Pulmonary lymph node (tissue), 1 donor: ENCODE measurements around the genes SMKR1 and UBE2H.

DNA sequence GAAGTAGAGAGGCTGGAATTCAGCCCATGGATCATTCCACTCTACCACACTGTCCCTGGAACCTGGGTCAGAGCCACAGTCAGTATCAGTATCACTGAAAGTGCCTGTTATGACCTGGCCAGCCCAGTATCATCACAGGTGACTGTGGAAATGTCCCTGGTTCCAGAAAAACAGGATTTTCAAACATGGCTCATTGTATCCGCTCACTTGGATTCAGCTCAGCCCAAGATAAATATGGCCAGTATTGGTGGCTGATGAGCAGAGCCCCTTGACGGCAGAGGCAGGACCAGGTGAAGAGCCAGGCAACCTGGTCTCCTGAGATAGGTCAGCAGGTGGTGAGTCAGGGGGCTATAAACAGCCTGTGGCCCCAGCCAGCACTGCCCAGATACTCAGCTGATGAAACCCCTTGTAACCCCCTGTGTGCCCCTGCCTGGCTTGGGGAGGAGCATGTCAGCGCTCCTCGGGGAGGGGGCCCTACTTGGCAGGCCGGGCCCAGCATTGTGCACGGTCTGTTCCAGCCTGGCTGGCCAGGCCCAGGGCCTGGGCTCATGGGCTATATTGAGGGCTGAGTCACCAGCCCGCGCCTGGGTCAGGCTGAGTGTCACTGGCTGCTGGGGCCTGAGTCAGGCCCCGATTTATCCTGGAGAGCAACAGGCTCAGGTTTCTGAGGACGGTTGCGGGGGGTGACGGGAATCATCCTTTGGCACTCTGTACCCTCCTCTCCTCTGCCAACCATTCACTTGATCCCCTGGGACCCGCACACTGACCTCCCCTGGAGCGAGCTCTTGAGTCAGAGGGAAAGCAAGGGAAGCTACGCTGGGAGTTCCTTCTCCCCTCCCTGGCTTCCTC, 2.9 kb upstream of the FLNC start:
- PRO-cap, result no peak

DNA sequence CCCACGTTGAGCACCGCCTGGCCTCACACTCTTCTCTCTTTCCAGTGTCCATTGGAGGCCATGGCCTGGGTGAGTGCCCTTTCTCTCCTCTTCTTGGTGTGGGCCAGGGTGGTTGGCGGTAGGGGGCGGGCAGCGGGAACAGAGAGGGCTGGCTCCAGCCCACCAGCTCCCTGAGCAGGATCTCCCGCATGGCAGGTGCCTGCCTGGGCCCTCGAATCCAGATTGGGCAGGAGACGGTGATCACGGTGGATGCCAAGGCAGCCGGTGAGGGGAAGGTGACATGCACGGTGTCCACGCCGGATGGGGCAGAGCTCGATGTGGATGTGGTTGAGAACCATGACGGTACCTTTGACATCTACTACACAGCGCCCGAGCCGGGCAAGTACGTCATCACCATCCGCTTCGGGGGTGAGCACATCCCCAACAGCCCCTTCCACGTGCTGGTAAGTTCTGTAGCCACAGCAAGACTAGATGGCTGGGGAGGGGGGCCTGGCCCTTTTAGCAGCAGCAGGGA, 13.5 kb upstream of the ATP6V1F start:
- PRO-cap, result no peak

DNA sequence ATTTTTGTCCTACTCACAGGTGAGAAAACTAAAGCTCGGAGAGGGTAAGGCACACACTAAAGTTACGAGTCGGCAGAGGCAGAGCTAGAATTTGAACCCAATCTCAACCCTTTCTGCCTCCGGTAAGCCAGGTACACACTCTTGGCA, 603 bp downstream of the ATP6V1F start:
- PRO-cap, result no peak

DNA sequence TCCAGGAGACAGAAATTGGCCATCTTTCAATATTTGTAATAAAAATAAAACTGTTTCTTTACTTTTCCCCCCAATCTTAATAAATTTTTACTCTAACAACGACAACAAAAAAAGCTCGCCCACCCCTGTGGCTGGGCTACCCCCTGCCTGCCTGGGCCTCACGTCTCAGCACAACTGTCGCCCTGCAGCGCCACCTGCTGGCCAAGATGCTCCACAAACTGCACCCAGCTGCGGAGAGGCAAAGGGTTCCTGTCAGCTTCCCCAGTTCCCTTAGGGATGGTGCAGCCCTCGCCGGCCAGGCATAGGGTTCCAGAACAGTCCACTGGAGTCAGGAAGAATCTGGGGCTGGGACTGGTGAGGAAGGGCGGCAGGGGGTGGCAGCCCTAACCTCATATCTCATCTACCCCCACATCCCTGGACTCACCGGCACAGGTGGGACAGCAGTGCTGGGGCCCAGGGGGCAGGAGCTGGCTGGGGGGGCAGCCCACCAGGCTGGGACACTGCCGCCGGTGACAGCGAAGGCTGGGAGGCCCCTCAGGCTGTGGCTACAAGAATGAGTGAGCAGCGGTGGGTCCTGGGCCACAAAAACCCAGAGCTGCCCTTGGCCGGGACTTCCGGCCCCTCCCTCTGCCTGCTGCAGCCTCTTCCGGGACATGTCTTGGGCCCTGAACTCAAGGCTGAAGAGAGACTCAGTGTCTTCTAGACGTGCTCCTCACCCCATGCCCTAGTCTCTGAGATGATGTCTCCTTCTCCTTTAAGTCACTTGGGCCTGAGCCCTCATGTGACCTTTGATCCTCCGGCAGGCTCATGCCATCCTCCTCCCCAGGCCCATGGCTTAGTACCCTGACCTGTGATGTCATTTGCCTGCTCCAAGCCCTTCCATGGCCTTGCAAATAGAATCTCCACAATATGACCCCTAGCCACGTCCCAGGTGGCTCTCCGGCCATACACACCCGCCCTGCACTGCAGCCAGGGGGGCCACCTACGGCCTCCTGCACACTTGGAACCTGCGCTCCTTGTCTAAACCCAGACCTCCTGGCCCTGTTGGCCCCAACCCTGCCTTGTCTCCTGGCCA, 17.8 kb downstream of the ATP6V1FNB start:
- PRO-cap, result unidirectional peak, plus-strand start at position 348 of the sequence

DNA sequence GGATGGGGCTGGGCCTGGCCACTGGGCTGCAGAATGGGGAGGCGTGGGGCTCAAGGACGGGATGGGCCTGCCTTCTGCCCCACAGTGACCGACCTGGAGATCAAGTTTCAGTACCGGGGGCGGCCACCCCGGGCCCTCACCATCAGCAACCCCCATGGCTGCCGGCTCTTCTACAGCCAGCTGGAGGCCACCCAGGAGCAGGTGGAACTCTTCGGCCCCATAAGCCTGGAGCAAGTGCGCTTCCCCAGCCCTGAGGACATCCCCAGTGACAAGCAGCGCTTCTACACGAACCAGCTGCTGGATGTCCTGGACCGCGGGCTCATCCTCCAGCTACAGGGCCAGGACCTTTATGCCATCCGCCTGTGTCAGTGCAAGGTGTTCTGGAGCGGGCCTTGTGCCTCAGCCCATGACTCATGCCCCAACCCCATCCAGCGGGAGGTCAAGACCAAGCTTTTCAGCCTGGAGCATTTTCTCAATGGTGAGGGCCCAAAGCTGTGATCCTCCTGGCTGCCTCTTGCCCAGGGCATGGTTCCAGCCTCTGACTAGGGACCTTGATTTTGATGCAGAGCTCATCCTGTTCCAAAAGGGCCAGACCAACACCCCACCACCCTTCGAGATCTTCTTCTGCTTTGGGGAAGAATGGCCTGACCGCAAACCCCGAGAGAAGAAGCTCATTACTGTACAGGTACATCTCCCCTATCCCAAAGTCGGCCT, 10.1 kb downstream of the IRF5 start:
- PRO-cap, result no peak

DNA sequence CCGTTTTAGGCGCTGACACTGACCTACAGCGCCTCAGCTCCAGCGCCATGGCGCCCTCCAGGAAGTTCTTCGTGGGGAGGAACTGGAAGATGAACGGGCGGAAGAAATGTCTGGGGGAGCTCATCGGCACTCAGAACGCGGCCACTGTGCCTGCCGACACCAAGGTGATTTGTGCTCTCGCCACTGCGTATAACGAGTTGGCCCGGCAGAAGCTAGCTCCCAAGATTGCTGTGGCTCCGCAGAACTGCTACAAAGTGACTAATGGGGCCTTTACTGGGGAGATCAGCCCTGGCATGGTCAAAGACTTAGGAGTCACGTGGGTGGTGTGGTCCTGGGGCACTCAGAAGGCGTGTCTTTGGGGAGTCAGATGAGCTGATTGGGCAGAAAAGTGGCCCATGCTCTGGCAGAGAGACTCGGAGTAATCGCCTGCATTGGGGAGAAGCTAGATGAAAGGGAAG, 1.1 kb upstream of the TNPO3 start:
- PRO-cap, result no peak

- PRO-cap, result no peak
Measured at GRCh38 chr7:129310057-129310573, 85.3 kb downstream of the AHCYL2 start.

DNA sequence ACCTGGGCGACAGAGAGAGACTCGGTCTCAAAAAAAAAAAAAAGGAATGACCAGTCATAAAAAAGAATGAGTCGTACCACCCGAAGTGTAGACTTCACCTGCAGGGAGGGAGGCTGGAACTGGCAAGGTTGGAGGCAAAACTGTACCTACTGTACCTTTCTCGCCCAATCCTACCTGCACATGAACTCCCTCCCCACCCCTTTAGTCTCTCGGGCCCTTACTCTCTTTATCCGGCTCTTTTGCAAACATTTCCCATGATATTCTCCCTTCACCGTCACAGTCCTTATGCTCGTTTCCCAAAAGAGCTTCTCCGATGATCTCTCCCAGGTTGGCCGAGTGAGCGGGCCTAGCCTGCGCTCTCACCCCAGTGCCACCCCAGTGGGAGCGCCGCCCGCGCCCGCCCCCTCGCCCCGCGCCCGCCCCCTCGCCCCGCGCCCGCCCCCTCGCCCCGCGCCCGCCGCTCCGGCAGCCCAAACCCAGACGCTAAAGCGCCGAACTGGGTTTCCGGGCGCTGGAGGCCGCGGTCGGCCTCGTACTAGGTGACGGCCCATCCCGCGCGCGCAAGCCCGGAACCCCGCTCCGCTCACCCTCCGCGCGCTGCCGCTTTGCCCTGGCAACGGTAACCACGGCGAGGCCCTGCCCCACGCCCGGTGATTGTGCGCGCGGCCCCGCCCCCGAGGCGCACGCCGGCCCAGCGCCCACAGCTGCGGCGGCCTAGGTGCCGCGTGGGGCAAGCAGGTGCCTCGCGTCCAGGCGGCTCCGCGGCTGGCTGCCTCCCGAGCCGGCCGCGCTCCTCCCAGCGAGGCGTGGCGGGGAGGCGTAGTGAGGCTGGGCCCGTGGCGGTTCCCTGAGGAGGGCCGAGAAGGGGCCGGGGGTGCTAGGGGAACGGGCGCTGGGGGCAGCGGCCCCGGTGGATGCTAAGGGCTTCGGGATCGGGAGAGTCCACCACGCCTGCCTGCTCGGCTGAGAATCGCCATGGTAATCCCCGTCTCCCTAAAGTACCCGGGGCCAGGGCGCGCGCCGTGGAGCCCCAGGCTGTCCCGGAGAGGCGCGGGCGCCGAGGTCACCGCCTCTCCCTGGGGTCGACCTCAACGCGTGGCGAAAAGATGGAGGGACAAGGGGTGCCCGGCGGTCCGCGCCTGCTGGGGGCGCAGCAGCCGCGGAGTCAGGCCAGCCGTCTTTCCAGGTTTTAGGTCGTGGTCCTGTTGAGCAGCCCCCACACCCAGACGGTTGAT, at the start of gene SMKR1:
Gene SMKR1 (plus strand): TSS at position 682 of the 1,235 bp plus-strand sequence.
- PRO-cap, result bidirectional peak, plus-strand start at position 717 of the sequence, minus-strand start at position 591 of the sequence

GRCh38 chr7:129824850-129825331, 127.9 kb downstream of the UBE2H start:
- PRO-cap, result no peak

GRCh38 chr7:129865030-129865880, 87.5 kb downstream of the UBE2H start:
- PRO-cap, result no peak

- PRO-cap, result no peak
Measured at GRCh38 chr7:129877202-129877709, 75.5 kb downstream of the UBE2H start.

DNA sequence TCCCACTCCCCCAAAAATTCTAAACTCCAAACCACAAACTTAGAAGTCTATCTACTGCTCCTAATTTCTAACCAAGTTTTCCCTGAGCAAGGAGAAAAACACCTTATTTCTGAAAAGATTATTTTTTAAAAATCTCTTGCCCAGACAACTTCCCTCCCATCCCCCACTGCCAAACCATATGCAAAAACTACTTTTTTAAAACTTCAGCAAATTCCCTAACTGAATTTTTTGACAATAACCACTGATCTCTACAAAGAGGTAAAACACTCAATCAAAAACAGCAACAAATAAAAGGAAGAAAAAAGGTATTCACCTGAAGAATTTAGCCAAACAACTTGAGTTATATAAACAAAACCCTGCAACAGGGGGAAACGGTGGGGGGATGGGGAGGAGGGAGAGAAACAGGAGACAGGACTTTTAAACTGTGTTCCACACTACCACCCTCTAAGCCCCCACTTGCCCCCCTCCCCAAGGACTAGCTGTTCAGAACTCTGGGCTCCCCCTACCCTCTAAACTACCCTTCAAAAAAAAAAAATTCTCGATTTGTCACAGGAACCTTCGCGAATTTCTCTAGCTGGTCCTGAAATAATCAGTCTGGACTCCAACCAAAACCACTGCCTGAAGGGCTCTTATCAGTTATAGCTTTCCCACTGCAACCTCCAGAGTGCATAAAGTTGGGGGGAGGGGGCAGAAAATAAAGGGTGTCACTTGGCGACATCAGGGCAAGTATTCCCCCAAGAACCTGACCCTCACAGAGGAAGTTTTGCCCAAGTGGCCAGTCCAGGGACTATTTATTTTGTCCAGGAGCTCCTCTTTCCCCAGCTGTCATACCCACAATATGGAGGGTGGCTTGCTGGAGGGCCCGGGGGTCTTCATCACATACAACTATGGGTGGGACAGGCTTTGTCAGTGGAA, 1.5 kb downstream of the UBE2H start:
- PRO-cap, result unidirectional peak, plus-strand start at position 377 of the sequence; bidirectional peak, plus-strand start at position 584 of the sequence, minus-strand start at position 516 of the sequence

DNA sequence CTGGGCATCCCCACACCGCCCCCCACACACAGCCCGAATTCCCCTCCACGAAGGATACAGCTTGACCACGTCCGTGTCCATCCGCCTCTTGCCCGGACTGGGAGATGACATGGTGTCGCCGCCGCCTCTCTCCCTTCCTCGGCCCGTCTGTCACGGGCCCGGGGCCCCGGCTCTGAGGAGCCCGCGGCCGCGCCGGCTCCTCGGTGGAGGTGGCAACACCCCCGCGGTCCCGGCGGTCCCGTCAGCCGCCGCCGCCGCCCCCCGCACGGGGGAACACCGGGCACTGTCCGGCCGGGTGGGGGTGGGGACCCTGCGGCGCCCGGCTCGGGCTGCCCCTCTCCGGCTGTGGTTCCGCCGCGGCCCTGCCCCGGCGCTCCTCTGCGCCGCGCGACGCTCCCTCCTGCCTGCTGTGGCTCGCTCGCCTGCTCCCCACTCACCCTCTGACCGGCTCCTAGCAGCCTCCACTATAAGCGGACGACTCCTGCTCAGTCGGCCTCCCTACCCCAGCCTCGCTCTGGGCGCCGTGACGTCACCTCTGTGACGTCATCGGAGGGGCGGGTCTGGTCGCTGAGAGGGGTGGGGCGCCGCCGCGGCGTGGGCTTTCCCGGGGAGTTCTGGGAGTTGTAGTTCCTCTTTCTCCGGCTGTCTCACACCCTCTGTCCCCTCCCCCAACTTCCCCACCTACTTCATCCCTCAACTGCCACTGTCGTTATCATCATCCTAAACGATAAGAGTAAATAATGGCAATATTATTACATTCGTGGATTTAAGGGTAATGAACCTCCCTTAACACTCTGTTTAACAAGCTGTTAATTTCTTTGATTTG, at the start of gene UBE2H:
Gene UBE2H (minus strand): TSS at position 516 of the 826 bp plus-strand sequence.
- PRO-cap, result unidirectional peak, minus-strand start at position 53 of the sequence; unidirectional peak, minus-strand start at position 99 of the sequence; unidirectional peak, minus-strand start at position 149 of the sequence; unidirectional peak, minus-strand start at position 205 of the sequence; unidirectional peak, minus-strand start at position 275 of the sequence; bidirectional peak, plus-strand start at position 607 of the sequence, minus-strand start at position 516 of the sequence

DNA sequence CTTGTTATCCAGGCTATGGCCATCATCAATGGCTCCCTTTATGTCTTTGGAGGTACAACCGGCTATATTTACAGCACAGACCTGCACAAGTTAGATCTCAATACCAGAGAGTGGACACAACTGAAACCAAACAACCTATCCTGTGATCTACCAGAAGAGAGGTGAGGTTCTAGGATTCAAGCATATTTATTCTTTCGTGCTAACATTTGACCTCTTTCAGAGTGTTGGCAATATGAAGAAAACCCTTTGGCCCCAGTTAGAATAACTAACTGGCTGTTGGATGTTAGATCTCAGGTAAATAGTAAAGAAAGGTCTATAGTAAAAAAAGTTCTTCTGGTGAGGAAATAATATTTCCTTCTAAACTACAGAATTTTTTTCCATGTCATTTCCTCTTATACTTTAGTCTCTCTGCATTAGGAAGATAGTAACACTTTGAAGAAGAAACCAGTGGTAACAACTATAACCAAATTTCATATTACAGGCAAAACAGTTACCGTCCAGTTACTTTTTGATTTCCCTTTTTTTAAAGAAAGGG, 51.8 kb downstream of the KLHDC10 start:
- PRO-cap, result no peak

DNA sequence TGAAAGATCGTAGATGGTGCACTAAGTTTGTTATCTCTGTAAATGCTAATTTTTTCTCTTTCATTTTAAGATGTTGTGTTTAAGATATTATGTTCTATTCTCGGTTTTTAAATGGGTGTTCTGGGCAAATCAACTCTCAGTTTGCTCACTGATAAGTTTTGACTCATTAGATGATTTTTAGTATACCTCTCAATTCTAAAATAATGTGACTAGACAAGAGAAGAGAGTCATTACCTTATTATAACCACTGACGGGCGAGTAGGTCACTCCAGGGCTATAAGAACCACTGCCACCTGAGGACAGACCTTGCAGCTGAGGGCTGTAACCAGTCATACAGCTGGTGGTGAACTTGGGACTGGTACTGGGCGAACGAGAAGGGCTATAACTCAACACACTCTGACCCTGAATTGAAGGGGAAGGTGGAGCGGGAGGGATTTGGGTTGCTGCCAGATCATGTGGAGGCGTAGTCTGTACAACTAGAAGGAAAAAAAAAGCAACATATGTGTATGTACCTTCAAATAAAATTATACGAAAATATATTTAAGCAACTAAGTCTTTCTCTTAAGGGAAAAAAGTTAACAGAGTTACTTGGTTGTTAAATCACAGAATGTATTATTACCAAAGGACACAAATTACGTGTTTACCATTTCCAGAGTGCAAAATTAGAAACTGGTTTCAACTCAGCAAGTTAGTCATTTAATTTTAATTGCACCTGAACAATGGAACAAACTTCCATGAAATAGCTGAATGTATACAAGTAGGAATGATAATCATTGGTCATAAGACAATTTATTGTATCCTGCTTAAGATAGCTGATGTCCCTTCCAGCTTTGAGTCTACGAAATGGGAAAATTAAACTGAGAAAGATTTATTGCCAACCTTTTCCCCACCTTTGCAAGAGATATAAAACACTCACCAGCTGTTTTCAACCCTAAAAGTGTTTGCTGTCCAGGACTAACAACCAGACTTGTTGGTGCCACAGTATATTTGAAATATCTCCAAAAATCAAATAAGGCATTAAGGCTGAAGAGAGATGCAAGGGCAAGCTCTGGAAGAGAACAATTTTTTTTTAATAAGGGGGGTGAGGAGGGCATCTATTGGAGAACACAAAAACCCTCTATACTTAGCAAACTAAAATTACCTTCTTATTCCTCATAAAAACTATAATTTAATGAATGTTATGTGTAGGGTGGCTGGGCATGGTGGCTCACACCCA, 3.2 kb downstream of the TMEM209 start:
- PRO-cap, result no peak

DNA sequence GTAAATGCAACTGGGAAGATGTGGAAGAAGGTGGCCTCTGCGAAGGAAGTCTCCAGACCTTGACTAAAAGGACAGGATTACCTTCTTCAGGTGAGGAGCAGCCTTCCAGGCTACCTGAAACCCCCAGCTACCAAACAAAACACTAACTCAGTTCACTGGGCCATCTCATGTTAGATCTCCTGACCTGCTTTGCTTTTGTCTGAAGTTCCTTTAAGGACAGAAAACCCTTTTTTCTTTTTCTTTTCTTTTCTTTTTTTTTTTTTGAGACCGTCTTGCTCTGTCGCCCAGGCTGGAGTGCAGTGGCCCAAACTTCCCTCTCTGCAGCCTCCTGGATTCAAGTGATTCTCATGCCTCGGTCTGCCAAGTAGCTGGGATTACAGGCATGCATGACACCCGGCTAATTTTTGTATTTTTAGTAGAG, 28.6 kb downstream of the SSMEM1 start:
- PRO-cap, result no peak

GRCh38 chr7:130282615-130282988, 10.4 kb upstream of the CPA4 start:
- PRO-cap, result no peak

DNA sequence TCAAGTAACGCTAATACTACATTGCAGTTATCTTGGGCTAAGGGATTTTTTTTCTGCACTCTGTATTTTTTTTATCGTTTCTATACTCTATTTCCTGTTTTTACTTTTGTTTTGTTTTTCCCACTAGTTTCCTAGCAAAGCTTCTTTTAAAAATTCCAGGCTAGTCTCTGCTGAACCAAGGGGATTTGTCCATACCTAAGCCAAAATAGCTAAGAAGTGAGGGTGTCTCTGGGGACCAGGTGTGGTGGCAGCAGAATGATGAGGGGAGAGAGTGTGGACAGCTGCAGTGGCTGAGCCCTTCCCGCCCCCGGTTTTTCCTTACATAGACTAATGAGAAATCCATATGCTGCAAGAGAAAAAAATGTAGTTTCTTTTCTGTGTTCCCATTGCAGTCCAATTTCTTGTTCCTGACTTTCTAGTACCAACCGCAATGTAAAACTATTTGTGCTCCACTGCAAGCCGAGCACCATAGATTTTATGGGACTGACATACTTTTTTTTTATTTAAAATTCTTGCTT, 10.1 kb downstream of the CEP41 start:
- PRO-cap, result no peak

DNA sequence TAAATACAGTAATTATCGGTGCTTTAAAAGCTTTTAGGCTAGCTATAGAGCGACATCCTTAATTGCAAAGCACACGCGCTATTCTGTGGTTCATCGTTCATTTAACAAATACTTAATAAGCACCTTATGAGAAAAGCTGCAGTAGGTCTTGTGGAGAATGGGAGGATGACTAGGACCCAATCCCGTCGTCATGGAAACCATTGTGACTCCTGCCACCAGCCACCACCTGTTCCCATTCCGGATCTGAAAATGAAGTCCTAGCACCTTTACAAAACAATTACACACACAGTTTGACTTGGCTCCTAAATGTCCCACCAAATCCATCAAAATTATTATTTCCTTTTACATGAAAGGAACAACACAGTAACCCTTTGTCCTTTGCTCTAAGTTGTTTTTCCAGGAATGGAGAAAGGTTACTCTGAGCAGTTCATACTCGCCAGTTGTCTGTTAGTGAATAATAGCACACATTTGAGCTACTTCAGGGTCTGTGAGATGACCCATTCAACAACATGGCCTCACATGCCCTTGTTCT, 785 bp upstream of the CEP41 start:
- PRO-cap, result no peak

DNA sequence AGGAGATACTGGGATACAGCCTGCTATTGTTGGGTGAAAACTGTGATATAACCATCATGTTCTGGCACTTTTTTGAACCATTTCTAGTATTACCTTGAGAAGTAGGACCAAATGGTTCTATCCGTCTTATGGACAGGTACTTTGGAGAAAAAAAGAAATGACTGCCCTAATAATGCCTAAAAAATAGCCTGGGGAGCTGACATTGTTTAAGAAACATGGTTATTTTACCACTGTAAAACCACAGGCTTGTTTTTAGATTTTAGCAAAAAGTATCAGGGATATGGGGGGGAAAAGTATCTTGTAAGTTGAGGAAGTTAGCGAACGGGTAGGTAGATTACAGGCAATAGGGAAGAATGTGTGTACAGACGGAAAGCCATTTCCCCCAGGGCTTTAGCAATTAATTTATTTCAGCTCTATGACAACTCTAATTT, 2.0 kb downstream of the MEST start:
- PRO-cap, result unidirectional peak, plus-strand start at position 181 of the sequence